Left common carotid artery plus branches (tissue), 1 donor: ENCODE measurements around the gene LPAR4.

DNA sequence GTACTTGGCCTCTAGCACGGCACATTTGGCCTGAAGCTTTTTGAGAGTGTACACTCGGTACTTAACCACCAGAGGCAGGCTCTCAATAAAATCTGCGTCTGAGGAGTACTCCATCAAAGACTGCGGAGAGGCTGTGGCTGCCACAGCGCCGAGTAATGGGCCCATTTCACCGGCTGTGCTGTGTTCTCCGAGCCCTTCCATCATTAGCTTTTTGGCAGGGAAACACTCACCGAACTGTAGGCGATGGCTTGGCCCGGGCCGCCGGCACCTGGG lies 48.3 kb upstream of the PABPC1L2A start:
- PRO-cap, result no peak

GRCh38 chrX:73127952-73128396 lies 48.7 kb upstream of the PABPC1L2A start:
- PRO-cap, result no peak

DNA sequence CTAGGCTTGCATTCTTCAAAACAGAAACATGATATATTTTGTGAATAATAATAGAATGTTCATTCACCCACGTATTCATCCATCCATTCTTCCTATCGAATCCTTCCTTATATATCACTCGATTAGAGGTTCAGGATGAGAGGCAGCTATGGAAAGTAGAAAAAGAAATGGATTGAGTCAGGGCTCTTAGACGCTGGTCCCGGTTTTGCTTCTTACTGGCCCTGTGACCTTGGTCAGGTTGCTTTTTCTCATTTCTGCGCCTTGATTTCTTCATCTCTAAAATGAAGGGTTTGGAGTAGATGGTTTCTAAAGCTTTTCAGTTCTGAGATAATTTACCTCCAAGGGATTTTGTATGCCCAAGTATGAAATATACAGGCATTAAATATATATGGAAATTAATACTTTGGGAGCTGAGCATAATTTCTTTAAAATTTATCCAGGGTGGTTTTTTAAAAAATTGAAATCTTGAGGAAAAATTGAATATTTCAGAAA lies 1.0 kb downstream of the CHIC1 start:
- PRO-cap, result no peak

GRCh38 chrX:74237991-74238576 lies 65.9 kb upstream of the ZCCHC13 start:
- PRO-cap, result no peak

DNA sequence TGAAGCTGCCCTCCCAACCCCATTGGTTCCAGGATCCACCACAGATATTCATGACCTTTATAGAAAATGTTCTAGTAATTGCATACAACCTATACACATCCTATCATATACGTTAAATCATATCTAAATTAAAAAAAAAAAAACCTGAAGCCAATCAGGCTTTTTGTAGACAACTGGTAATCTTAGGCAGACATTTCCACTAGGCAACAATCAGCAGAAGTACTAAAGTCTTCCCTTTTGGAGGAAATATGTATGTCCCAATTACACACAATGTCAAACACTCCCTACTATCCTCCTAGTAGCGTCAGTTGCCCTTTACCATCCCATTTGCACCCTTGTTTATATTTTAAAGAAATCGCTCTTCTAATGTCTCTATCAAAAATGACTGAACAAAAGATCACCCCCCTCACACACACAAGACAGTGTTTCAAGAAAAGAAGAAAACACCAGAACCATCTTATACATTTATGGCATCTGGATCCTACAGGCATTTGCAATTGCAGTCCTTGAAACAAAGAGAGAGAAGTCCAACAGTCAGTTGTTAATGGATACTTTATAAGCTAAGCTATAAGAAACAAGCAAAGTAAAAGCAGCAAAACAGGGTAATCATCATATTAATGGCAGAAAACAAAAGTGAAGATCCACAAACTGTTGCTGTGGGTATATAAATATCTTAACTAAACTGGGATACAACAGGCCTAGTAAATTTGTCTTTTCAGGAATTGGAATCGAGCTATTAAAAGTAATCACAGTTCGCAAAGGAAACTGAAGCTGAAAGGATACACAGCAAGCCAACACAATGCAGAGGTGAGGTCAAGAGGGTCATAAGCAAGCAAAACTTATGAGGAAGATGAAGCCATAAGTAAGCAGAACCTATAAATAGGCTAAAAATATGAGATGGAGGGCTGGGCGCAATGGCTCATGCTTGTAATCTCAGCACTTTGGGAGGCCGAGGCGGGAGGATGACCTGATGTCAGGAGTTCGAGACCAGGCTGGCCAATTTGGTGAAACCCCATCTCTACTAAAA lies 35.8 kb upstream of the ZCCHC13 start:
- PRO-cap, result no peak

GRCh38 chrX:74419759-74420392 lies 1.4 kb upstream of the SLC16A2 start:
- PRO-cap, result no peak

DNA sequence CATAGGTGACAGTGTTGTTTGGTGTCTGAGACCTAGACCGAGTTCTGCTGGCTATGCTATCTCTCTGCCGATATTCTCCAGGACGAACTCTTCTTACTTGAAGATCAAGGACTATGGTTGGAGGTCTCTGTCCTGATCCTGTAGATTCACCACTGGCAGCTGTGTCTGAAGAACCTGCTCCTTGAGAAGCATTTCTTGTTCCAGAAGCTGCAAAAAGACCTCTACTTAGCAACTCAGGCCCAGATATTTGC lies 22.3 kb downstream of the RLIM start:
- PRO-cap, result no peak

DNA sequence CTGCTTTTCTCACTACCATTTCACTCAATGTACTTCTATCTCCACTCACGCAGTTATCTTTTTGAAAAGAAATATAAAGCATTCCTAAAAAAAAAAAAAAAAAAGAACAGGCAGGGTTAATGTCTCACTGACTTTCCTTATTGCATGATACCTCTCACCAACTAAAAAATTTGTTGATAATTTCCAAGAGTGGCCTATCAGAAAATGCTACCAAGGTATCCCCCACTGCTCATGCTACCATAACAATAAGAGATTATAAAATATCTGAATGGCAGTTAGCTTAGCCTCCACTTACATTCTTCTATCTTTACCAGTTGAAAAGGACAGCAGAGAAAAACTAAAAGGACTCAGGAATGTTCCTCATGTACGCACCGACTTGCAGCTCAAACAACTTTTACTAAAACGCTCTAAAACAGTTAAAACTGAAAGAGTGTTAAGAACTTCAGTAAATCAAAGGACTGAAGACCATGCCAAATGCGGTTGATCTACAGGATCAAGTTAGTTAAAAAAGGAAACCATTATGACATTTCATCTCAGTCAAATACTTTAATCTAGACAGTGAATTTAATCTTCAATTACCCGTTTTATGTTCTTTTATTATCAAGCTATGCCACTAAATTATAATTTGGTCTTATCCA lies 6.0 kb downstream of the RLIM start:
- PRO-cap, result no peak

- PRO-cap, result no peak
Measured at GRCh38 chrX:75787643-75787923, 2.5 kb upstream of the MAGEE2 start.

DNA sequence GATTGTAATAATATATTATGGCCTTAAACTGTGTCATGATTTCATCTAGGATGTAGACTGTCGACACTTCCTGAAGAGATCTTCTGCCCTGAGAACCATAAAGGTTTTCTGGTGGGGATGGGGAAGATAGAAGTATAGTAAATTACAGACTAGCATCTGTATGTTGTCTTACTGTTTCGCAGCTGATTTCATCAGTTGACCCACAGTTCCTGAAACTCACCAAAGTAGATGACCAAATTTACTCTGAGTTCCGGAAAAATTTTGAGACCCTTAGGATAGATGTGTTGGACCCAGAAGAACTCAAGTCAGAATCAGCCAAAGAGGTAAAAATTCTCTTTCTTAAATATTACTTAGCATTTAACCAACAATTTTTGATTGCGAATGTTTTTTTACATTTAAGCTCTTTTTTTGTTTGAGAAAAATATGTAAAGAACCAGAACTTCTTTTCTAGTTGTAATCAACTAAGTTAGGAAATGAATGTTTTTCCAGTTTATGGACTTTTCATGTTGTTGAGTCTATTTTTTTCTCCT lies 2.5 kb downstream of the PBDC1 start:
- PRO-cap, result no peak

- PRO-cap, result no peak
Measured at GRCh38 chrX:76429855-76430664, 2.5 kb downstream of the MAGEE1 start.

- PRO-cap, result no peak
Measured at GRCh38 chrX:76840836-76841449, 413.4 kb downstream of the MAGEE1 start.

DNA sequence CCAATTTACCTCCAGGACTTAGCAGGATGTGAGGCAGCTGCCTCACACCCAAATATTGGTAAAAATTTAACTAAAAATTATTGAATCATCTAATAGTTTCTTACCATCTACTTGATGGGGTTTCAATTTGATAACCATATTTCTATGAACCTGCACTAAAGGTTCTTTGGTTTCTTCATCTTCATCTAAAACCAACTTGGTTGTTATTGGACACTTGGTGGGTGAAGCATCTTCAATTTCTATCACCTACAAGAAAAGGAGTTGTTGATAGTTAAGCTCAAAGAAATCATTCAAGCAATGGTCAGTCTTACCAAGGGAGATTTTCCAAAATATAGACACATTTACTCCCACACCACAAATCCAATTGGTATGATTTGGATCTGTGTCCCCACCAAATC lies 150.2 kb downstream of the ATRX start:
- PRO-cap, result no peak

GRCh38 chrX:77681342-77681909 lies 104.6 kb downstream of the ATRX start:
- PRO-cap, result no peak

- PRO-cap, result no peak
Measured at GRCh38 chrX:78104532-78105490, 763 bp downstream of the PGK1 start.

- PRO-cap, result no peak
Measured at GRCh38 chrX:78118566-78119219, 14.6 kb downstream of the PGK1 start.

- PRO-cap, result no peak
Measured at GRCh38 chrX:78747146-78748252, at the start of gene LPAR4. LPAR4 (plus strand) TSS chrX:78747720.

GRCh38 chrX:79167442-79167956 lies 23.0 kb downstream of the GPR174 start:
- PRO-cap, result no peak

GRCh38 chrX:81003930-81004392 lies 194.3 kb upstream of the BRWD3 start:
- PRO-cap, result no peak

DNA sequence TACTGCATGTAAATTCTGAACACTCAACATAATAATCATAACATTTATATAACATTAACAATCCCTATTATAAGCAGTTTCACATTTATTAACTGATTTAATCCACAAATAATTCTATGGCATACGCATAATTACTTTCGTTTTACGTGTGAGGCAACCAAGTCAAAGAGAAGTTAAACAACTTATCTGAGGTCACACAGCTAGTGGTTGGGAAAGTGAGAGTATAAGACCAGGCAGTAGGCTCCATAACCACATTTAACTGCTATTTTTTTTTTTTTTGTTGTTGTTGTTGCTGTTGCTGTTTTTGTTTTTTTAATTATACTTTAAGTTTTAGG lies 972.7 kb upstream of the POU3F4 start:
- PRO-cap, result no peak